ENCODE results near the genes PAFAH1B1, CCDC92B and OR1D5.

- PRO-cap, 2 experiments: no peak in any of the 2 experiments
Observed at GRCh38 chr17:2067465-2067830, 12.5 kb downstream of the HIC1 start.

GRCh38 chr17:2083471-2084115, 28.7 kb downstream of the HIC1 start:
- PRO-cap, 2 experiments: no peak in any of the 2 experiments

GRCh38 chr17:2087451-2088274, 32.8 kb downstream of the HIC1 start:
- PRO-cap, 2 experiments: no peak in any of the 2 experiments

DNA sequence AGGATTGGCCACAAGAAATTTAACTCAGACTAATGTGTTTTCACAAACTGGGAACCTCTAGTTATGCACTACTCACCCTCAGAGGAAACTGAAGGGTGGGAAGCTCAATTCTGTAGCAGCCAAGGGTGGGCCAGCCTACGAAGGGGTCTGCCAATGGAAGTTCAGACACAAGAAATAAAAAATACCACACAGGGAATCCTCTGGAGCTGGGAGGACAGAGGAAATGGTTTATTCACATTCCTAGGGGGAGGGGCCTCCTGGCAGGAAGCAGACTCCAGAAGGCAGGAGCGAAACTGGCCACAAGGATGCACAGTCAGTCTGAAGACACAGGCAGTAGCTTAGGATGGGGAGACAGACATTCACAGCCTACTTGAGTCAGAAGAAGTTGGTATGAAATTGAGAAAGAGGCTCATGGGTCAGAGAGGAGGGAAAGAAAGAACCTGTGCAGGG, 36.2 kb downstream of the HIC1 start:
- PRO-cap, 2 experiments: no peak in any of the 2 experiments

DNA sequence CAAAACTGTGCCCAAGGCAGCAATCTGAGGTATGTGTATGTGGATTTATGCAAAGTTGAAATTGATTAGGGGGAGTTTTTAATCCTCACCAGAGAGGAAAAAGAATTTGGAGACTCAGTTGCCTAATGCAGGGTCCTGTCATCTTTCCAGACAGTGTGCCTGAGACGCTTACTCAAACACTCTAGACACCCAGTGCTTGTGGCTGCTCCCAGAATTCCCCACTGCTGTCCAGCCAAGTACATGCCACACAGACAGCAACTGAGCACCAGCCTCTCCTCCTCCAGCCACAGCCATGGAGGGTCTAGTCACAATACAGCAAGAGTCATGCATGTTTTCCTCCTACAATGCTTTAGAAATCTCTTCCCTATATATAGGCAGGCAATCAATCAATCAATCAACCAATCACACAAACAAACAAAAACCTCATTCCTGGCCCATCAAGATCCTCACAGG, 118.1 kb downstream of the HIC1 start:
- PRO-cap, 2 experiments: no peak in any of the 2 experiments

DNA sequence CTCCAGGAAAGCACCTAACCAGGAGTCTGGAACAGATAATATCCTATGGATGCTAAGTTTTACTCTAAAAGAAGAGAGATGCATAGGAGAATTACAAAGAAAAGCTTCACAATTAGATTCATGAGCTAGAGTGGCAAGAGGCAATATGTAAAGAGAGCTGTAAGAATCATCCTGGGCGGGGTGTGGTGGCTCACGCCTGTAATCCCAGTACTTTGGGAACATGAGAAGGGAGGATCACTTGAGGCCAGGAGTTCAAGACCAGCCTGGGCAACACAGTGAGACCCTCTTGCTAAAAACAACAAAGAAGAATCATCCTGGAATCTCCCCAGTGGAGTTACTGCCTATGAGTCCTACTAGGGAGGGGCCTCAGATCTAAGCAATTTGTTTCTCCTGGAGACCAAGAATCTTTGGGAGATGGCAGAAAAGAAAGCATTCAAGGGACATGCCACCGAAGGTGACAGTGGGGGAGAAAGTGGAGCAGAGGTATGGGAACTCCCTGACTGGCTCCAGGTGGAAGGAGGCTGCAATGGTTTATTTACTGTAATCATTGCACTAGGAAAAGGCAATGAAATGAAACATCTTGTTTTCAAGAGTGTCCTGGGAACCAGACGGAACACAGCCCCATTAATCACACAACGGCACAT, 119.2 kb downstream of the HIC1 start:
- PRO-cap, 2 experiments: no peak in any of the 2 experiments

DNA sequence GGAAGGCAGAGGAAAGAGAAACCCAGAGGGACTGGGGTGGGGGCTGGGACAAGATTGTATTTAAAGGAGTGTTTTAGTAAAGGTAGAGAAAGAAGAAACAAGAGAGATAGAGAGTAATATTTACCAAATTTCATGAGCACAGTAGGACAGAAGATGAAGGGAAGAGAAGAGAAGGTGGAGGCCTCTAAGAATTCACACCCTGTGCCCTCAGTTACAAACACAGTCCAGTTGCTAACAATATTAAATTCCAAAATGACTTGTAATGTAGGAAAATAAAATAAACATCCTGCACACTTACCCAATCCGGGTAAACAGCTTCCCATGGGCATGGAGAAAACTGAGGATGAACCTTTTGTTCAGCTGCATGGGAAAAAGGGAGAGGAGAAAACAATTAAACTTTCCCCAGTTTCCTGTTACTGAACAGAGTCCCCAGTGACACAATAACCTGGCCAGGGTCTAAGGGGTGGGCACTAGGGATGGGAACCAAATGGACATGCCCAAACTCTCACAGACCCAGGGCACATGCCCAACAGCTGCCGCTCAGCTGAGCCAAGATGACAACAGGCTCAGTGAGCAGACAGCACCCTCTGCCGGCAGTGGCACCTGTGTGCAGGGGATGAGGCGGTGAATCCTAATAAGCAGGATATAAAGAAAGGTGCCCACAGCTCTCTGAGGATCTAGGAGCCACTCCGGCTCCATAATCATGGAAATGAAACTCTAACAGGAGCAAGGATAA, 59.1 kb downstream of the SMG6 start:
- PRO-cap, 2 experiments: no peak in any of the 2 experiments

- PRO-cap, 2 experiments: no peak in any of the 2 experiments
Observed at GRCh38 chr17:2282479-2282935, 21.1 kb downstream of the SMG6 start.

GRCh38 chr17:2299392-2299607, 4.3 kb downstream of the SMG6 start:
- PRO-cap, 2 experiments: no peak in any of the 2 experiments

- PRO-cap, 2 experiments: no peak in any of the 2 experiments
Observed at GRCh38 chr17:2334252-2335214, 1.7 kb downstream of the TSR1 start.

GRCh38 chr17:2343068-2343967, 6.0 kb downstream of the SGSM2 start:
- PRO-cap, 2 experiments: no peak in any of the 2 experiments

DNA sequence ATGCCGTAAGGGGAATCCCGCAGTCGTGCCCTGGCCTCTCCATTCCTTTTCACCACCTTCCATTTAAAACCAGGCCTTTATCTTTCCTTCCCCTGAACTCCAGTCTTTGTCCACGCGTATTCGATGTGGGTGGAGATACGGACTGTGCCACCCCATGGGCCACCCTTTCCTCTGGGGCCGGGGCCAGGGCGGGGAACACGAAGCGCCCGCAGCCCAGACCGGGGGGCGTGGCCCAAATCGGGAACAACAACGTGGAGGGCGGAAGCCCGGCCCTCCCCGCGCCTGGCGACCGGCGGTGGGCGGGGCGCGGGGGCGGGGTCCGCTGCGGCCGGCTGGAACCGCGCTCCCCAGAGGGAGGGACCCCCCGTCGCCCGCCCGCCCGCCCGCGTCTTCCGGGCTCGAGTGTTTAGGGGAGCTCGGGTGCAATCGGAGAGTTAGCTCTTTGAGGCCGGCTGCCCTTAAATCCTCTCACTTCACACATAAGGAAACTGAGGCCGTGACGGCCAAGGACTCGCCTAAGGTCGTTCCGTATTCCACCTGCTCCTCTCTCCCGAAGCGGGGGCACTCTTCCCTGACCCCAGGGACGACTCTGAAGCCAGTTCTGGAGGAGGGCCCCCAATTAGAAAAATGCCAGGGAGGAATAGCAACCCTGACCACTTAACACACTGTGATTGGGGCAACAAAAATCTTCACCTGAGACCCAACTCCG, 1.1 kb upstream of the MNT start:
- PRO-cap, 2 experiments: peak in 2 of 2 experiments; most common plus-strand start position 409 of the sequence (in 2); most common minus-strand start position 173 of the sequence (in 2)

DNA sequence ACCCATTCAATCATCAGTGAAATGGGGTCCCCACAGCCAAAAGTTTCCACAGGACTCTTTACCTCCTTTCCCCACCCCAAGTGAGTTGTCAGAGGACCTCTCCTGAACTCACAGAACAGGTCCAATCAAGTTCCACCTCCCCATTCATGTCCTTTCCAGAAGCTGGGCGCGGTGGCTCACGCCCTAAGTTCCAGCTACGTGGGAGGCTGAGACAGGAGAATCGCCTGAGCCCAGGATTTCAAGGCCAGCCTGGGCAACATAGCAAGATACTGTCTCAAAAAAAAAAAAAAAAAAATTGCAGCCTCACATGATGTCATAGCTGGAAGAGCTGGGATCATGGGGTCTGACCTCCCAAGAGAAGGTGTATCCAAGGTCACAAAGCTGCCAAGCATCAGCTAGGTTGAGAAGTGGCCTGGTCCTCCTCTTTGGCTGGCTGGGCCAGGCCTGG, 5.4 kb upstream of the MNT start:
- PRO-cap, 2 experiments: no peak in any of the 2 experiments

DNA sequence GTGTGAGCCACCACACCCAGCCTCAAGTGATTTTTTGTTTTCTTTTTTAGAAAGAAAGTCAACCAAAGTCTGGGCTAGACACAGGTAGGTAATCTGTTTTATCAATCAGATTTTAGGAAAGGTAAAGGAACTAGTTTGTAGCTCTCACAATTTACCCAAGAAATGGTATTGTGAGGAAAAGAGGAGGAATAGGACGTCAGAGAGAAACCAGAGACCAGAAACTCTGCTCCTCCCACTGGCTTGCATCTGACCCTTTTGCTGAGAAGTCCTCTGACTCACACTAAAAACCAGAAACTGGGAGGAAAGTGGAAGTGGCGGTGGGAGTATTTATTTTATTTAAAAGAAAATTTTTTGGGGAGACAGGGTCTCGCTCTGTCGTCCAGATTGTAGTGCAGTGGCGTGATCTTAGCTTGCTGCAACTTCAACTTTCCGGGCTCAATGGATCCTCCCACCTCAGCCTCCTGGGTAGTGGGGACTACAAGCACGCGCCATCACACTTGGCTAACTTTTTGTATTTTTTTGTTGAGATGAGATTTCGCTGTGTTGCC, 38.0 kb upstream of the MNT start:
- PRO-cap, 2 experiments: no peak in any of the 2 experiments

DNA sequence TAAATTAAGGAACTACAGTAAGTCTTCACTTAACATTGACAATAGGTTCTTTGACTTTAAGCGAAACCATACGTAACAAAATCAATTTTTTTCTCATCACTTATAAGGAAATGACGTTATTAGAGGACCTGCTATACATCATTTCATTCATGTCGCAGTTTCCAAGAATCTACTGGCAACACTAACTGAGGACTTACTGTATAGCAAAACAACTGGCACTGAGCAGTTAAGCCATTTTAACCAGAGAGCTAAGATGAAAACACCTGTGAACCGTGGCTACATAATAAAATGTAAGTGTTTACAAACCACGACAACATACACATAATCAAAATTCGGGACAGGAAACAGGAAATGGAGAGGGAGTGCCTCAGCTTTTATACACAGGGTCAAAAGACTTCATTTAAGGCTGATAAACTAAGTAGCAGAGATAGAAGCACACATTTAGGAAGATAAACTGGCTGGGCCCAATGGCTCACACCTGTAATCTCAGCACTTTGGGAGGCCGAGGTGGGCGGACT, 29.5 kb downstream of the METTL16 start:
- PRO-cap, 2 experiments: peak in 1 of 2 experiments; most common plus-strand start position 234 of the sequence (in 1)

DNA sequence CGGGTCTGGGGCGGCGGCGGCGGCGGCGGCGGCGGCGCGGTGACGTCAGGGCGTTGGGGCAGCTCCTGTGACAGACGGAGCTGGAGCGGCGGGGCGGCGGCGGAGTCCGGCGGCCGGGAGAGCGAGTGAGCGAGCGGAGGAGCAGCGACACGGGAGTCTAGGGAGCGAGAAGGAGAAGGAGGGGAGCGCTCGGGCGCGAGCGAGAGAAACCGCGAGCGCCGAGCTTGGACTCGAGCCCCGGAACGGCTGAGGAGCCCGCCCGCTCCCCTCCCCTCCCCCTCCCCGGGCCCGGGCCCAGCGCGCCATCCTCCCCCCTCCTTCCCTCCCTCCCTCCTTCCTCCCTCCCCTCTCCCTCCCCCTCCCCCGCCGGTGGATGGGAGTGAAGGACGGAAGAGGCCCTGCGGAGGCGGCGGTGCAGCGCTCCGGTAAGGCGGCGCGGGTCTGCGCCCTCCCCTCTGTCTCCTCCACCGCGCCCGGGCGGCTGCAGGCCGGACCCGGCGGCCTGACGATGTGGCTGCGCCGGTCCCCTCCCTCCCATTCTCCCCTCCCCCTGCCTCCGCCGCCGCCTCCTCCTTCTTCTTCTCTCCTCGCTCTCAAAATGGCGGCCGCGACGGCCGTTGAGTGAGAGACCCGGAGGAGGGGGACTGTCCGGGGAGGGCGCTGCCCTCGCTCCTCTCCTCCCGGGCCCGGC, at the start of gene PAFAH1B1:
PAFAH1B1 (plus strand) TSS at position 73 of the 691 bp plus-strand sequence.
- PRO-cap, 2 experiments: peak in 2 of 2 experiments; most common plus-strand start position 73 of the sequence (in 2); most common minus-strand start position 483 of the sequence (in 2)

DNA sequence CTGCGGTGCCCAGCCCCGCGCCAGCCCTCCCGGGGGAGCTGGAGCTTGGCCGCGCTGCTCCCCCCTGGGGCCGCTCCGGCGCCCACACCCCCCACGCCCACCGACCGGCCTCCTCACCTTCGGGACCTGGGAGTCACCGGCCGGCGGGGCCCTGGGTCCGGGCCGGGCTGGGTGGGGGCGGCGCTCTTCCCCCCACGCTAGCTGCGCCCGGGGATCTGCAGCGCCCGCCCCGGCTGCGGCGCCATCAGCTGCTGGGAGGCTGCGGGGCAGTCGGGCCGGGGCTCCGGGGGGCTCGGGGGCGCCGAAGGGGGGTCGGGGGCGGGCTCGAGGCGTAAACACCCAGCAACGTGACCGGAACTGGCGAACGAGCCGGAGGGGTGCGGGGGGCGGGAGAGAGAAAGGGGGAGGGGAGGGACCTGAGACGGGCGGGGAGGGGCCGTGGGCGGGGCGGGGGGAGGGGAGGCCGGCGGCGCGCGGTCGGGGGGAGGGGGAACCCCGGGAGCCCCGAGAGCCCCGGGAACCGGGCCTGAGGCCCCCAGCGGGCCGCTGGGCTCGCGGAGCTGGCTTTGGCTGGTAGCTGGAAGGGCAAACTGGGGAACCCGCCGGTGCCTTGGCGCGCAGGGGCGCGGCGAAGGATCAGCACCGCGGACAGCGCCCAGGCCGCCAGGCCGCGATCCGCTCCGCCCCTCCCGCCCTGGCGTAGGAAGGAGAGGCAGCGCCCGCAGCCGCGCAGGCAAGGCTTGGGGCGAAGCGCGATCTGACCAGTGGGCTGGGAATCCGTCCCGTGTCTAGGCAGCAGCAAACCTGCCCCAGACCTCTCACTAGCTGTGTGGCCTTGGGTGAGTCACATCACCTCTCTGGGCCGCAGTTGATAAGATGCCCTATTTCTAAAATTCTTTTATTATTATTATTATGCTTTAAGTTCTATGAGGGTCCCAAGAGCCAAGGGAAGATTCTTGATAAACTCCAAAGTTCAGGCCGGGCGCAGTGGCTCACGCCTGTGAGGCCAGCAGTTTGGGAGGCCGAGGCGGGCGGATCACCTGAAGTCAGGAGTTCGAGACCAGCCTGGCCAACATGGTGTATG, at the start of gene CCDC92B:
CCDC92B (minus strand) TSS at position 359 of the 1,084 bp plus-strand sequence.
- PRO-cap, 2 experiments: no peak in any of the 2 experiments

DNA sequence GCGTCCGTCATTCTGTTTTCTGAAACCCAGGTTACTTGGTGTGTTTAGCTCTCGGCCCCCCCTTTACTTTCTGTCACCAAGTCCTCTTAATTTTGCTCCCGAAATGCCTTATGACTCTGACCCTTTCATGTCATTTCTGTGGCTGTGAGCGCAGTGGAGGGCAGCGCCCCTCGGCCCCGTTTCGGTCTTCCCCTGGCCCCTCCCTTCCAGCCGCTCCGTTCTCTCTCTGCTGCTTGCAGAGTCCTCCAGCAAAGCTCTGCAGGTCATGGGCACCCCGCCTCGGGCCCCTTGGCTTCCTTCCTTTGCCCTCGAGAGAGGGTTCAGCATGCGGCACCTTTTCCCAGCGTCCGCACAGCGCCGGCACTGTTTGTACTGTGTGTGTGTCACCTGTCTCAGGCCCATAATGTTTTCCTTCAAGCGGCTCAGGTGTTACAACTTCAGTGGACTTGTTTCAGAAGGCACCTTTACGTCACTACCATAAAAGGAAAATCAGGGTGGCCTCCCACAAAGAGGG, 98.5 kb downstream of the RAP1GAP2 start:
- PRO-cap, 2 experiments: no peak in any of the 2 experiments

- PRO-cap, 2 experiments: no peak in any of the 2 experiments
Observed at GRCh38 chr17:2903480-2903941, 107.3 kb downstream of the RAP1GAP2 start.

DNA sequence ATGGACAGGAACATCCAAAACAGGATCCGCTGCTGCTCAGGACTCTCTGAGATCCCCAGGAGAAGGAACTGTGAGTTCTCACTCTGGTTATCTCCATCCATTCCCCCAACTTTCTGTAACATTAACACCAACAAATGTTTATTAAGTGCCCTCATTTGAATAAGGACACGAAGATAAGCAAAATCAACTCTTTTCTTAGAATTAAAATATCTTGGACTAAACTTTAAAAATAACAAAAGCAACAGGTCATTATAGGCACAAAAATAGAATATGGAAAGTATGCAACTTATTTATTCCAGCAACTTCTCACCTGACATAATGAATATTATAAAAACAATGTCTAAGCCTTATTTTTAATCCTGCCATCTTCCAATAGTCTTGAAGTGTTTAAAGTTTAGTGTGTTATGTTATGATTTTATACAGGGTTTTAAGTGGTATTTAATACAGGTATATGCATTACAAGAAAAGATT, at the start of gene OR1D5:
OR1D5 (minus strand) TSS at position 101 of the 471 bp plus-strand sequence.
- PRO-cap, 2 experiments: no peak in any of the 2 experiments